Pulmonary artery (tissue), 1 donor: ENCODE data around the gene PDX1.

- PRO-cap = no peak
Measured at GRCh38 chr13:26557201-26557625, 270 bp upstream of the WASF3 start.

DNA sequence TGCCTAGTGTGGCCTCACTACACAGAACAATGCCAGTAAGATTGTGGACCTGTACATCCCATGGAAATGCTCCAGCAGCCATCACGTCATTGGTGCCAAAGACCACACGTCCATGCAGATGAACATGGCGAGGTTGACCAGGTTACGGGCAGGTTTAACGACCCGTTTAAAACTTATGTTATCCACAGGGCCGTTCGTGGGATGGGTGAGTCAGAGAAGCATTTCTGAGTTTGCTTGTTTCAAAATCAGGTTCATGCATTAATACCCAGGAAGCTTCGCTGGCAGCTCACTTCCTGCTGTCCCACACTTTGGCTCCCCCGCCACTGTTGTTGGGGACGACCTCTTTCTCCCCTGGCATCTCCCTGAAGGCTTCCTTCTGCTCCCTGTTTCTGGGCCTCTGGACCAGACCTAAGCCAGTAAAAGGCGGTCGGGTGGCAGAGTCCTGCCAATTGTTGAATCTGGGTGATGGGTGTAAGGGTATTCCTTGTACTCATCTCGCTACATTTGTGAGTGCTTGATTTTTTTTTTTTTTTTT, 194.0 kb downstream of the USP12 start:
- PRO-cap = no peak

DNA sequence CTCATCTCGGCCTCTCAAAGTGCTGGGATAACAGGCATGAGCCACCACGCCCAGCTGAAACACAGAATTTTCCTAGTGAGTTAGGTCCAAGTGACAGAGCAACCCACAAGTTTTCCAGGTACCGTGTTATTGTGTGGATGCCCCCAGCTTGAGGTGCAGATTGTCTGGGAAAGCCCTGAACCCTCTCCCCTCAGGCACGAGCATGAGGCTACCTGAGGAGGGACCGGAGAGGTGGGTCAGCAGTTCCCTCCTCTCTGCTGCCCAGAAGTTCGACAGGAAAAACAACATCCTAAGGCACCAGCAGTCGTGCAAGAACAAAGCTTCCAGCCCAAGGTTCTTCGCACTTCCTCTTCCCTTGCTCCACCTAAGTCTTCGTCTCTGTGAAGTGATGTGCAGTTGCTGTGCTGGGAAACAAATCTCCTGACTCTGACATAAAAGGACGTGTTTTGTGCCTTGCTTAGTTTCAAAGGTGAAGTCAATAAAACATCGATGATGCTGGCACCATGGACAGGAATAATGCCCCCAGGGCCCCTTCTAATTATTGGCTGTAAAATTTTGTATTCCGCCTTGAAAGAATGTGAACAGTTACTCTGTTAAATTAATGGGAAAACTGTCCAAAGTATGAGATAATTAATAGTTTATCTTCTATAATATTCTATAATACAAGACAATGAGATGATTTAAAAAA, 173.3 kb downstream of the USP12 start:
- PRO-cap = no peak

GRCh38 chr13:27006967-27007227, 164.7 kb downstream of the USP12 start:
- PRO-cap = no peak

DNA sequence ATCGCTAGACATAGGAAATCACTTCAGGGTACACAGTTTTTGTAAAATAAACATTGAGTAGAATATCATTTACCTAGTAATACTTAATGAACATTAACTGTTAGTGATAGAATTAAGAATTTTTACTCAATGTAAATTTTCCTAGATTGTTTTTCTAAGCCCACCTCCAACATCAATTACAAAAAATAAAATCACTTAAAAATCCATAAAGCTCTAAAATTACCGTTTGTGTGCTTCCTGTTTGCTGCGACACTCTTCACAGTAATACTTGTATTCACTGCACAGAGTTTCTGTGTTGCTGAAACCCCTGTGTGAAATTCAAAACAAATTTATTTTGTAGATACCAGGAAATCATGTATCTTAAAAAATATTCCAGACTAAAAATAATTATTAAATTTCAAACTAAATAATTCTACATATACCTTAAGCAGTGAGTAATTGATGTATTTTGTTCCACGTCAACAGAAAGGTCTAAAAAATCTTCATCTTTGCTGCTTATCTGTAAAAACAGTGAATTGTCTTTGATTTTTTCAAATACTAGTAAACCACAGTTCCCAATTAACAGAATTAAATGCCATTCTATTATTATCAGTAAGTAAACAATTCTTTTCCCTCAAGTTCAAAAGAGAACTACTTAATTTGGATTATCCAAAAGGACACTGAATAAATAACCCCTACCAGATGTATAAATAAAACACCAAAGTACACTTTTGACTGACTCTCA, 81.8 kb downstream of the USP12 start:
- PRO-cap = no peak

DNA sequence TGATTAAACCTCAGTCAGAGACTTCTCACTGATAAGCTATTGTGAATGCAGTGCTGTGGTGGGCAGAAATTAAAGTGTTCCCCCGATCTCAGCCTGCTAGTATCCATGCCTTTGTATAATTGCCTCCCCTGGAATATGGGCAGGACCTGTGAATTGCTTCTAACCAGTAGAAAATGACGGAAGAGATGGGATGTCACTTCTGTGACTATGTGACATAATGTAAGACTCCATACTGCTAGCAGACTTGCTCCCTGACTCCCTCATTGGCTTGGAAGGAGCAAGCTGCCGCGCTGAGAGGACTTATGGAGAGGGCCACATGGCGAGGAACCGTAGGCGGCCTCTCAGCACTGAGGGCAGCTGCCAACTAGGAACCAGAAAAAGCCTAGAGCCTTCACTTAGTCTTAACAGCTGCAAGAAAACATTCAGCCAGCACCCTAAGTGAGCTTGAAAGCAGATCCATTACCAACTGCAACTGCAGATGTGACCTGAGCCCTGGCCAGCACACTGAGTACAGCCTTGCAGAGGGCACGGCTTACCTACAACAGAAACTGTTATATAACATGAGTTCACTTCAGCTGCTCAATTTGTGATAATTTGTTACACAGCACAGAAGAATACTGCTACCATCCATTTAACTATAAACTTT, 33.9 kb downstream of the USP12 start:
- PRO-cap = no peak

DNA sequence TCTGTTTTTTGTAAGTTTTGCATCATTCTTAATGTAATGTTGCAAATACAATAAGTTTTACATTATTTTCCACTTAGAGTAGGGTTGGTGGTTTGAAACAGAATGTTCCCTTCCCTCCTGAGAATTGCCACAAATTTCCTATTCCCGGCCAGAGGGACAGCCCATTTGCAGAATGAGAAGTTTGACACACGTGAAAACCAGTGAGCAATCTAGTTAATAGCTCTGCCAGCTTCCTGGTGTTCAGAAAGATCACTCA, 28.1 kb downstream of the RASL11A start:
- PRO-cap = no peak

DNA sequence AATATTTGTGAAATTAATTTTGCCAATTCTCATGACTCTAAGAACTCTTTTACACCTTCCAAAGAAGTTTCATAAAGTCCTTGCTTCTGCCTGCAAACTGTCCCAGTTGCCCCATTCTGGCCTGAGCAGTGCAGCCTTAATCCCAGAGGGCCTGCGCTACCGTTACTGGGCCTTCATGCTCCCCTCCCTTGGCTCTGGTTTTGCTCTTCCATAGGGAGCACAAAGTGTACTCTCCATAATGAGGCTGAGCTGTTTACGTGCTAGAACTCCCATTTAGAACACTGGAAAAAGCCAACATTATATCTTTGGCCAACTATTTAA, 2.1 kb downstream of the MTIF3 start:
- PRO-cap = no peak

DNA sequence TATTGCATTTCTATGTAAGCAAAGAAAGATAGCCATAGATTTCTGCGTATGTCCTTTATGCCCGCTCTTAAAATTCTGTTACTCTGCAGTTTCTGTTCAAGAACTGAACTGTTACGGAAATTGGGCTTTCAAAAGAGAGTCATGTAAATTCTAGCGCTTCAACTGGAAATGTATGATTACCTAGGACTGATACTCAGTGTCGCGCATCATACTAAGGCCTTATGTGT, 5.9 kb upstream of the MTIF3 start:
- PRO-cap = no peak

GRCh38 chr13:27742488-27742795, 49.8 kb upstream of the GSX1 start:
- PRO-cap = no peak

- PRO-cap = no peak
Measured at GRCh38 chr13:27829780-27830331, 37.6 kb downstream of the GSX1 start.

DNA sequence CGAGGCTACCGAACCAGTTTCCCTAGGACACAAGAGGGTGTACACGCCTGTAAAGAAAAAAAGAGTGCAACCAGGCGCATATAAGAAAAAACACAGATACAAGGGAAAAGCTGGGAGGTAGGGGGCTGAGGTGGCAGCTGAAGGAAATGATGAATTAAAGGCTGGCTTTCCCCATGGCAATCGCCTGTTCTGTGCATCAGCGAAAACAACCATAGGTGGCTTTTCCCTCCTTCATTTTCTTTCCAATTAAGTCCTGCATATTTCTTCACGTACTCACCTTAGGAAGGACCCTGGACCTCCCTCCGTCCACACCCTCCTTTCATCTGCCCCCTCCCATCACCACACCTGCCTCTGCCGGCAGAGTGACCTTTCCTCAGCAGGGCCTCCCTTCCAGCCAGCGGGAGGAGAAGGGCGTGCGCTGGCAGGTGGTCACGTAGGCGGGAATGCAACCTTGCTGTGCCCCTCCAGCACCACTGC, 60.9 kb downstream of the GSX1 start:
- PRO-cap = no peak

- PRO-cap = no peak
Measured at GRCh38 chr13:27919551-27920447, at the start of gene PDX1. Gene PDX1 (plus strand): TSS chr13:27920000.

DNA sequence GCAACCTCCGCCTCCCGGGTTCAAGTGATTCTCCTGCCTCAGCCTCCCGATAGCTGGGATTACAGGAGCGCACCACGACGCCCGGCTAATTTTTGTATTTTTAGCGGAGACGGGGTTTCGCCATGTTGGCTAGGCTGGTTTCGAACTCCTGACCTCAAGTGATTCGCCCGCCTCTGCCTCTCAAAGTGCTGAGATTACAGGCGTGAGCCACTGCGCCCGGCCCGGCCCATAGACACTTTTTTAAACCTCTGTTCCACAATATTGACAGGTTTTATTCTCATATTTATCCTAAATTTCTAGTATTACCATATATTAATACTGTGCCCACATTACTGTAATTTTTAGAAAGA, 9.3 kb downstream of the CDX2 start:
- PRO-cap = no peak

GRCh38 chr13:27960720-27961688, 8.1 kb downstream of the CDX2 start:
- PRO-cap = no peak

- PRO-cap = no peak
Measured at GRCh38 chr13:27965338-27966771, 3.3 kb downstream of the CDX2 start.

DNA sequence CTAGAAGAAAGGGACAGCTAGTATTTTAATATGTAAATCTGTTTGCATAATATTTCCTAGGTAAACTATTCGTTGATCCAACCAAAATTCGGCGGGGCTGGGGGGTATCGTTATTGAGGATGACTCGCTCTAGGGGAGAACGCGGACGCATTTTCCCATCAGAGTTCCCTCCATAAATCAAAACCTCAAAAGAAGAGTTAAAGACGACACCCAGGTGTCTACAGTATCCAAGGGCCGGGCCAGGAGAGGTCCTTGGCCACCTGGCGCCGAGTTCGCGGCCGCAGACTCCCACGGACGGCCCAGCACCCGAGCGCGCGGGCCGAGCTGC, 585 bp downstream of the FLT3 start:
- PRO-cap = no peak

DNA sequence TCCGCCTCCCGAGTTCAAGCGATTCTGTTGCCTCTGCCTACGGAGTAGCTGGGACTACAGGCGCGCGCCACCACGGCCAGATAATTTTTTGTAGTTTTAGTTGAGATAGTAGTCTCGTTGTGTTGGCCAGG, 1.6 kb downstream of the PAN3 start:
- PRO-cap = no peak

DNA sequence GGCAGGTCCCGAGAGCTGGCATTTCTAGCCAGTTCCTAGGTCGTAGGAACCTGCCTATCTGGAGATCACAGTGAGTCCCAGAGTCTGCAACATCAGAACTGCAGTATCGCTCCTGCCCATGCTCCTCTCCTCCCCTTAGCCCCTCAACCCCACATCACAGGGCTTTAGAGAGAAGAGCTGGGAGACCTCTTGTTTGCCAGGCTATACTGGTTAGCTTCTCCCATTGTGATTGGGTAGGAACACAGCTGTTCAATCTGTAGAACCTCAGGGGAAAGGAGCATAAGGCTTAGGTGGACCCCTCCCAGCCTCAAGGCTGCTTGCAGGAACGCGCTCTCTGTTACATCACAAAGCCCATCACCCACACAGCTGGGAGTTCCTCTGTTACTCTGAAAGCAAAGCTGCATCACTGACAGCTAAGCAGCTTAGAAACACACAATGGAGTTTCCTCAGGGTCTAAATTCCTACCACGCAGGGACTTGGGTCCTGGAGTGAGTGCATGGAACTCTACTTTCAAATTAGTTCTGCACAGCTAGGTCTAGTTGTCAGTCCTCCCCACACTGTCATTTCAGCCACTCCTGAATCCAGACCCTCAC, 169.9 kb downstream of the PAN3 start:
- PRO-cap = no peak

DNA sequence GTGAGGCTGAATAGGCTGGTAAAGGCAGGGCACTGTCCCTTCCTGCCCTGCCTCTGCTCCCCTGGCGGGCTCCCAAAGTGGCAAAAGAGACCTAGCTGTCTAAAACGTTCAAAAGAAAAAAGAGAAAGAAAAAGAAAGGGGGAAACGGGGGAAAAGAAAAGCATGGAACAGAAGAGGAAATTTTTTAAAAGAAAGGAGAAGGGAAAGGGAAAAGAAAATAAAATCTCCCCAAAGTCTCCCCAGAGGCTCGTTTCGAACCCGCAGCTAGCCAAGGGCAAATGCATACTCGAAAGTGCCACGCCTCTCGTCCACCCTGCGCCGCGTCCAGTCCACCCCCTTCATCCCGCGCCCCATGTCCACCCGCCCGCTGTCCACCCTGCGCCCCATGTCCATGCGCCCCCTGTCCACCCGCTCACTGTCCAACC, 37.0 kb upstream of the FLT1 start:
- PRO-cap = no peak